Vermiform appendix (tissue), 1 donor: Measurements from ENCODE around the genes KCNH6 and PRR29.

DNA sequence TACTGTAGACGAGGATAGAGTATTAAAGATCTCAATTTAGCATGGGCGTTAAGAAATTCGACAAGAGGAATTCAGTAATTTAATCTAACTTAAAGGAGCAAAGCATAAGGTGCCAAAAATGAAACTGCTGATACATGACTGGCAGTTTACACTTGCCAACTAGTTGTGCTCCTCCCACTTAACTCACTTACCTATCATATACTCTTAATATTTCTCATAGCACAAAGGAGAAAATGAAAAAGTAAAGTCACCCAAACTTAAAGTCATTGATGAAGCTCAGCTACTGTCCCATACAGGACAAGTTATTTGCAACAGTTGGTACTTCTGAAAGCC is 1.1 kb downstream of the MED13 start:
- PRO-cap = unidirectional peak, plus-strand start at position 266 of the sequence

GRCh38 chr17:62066134-62066428 is 1.0 kb upstream of the MED13 start:
- PRO-cap = no peak

GRCh38 chr17:62543485-62544514 is 65.2 kb downstream of the TLK2 start:
- PRO-cap = no peak

GRCh38 chr17:62626575-62627612 is 576 bp upstream of the MRC2 start:
- PRO-cap = bidirectional peak, plus-strand start at chr17:62626869, minus-strand start at chr17:62626802; bidirectional peak, plus-strand start at chr17:62627125, minus-strand start at chr17:62626988; bidirectional peak, plus-strand start at chr17:62627391, minus-strand start at chr17:62627299; bidirectional peak, plus-strand start at chr17:62627673, minus-strand start at chr17:62627520

DNA sequence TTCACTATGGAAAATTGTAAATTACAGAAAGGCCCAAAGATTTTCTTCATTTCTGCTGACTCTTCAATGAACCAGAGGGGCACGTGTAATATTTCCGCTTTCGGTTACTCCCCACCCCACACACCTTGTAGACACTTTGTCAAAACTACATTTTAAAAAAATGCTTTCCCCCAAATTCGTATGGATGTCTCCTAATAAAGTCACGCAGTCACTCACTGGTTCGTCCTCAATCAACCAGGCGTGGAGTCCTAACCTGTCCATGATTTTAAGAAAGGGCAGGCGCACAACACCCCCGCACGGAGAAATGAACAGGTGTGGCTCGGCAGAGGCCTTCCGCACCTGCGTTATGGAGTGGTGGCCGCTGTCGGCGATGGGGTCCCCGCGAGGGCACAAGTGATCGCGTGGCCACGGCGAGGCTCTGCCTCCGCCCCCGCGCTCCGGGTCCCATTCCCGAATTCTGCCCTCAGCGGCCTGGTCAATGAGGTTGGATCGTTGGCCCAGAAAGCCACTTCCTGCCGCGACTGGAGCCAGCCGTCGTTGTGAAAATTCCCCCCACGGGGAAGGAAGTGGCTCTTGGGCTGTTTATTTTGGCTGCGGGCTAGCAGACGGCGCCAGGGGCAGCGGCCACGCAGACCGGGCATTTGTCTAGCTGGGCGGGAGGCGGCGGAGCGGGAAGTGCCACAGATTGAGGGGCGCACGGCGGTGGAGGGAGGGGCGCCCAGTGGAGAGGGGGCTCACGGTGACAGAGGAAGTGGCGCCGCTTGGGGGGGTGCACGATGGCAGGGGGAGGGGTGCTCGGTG is 24.7 kb downstream of the MRC2 start:
- PRO-cap = bidirectional peak, plus-strand start at position 604 of the sequence, minus-strand start at position 539 of the sequence

DNA sequence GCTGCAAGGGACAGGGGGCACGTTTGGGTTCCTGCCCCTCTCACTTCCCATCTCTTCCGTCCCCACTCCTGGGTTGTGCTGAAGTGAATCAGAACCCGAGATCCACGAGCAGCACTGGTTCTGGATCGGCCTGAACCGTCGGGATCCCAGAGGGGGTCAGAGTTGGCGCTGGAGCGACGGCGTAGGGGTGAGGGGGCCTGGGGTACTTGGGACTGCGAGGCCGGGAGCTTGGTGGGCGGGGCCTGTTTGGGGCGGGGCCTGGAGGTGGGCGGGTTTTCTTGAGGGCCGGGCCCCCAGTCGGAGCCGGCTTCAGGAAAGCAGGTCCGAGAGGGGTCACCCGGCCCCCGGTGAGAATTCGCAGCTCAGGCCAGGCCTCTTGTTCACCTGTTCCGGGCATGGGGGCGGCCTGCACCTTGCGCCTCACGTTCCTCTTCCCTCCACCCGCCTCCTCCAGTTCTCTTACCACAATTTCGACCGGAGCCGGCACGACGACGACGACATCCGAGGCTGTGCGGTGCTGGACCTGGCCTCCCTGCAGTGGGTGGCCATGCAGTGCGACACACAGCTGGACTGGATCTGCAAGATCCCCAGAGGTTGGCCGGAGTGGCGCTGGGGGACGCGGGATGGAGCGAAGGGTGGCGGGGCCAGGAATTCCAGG is 52.4 kb downstream of the MRC2 start:
- PRO-cap = no peak

DNA sequence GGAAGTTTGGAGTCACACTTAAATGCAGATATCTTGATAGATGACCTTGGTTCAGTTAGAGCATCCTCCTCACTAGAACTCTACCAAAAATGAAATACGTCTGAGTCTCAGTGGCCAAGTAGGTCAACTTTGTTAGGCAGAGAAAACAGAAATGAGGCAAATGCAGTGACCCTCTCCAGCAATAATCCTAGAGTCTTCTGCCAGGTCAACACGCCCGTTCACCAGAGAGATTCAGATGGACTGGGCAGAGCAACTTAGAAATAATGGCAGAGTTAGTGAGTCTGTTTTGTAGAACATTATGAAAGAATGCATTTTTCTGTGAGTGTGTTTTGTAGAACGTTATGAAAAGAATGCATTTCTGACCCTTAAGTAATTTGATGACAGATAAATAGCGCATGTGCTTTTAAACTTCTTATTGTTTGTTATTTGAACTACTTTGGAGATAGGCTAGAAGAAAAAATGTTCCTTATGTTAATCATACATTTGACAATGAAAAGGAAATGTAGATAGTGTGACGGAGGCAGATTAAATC is 48.1 kb downstream of the MARCHF10 start:
- PRO-cap = no peak

DNA sequence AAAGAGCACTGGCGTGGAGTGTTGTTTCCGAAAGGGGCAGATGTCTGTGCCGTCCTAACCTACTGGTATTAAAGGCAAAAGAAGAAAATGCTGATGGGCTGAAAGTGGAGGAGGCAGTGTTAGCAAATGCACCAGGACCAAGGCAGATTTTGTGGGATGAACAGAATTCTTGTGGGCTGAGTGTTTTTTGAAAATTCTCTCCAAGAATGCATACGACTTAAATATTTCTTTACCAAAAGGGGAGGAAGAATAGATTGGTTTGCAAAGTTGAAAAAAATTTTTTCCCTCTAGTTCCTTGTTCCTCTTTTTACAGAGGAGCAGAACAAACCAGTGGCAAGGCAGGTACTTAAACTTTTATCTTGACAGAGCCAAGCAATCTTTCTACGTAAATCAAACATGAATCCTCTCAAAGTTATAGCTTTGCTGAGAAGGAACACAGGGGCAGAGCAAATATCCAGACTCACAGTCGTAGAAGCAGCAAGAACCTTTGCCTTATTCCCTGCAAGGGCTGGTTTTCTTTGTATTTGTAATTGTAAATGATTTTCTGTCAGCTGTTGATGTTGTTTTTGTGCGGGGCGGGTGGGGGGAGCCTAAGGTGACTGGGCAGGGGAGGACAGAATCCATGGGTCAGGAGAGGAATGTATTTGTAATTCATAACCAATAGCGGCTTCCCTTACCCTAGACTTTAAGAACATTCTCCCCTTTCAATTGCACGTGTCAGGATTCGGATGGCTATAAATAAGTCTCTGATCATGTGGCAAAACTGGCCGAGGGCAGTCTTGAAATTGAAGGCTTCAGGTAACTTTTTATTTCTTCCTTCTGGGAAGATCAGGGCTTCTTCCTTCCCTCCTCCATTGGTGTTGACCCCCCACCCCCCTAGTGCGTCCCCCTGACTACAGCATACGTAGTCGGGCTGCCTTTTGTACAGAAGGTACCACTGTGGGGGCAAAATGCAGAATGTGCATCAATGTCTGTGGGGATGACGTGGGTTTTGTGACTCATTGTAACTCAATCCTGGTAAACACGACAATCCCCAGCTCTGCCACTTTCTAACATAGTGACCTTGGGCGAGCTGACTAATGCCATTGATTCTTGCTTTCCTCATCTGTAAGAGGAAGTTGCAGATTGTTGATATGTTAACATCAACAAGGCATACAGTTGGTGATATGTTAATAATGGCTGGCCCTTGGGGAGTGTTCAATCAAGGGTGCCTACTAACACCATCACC is 16.4 kb downstream of the MARCHF10 start:
- PRO-cap = no peak

- PRO-cap = no peak
These were observed 151.0 kb downstream of the TANC2 start for GRCh38 chr17:63116851-63117560.

GRCh38 chr17:63522893-63523658 is at the start of gene KCNH6:
Gene KCNH6 (plus strand): TSS chr17:63523358.
- PRO-cap = unidirectional peak, plus-strand start at chr17:63523358

DNA sequence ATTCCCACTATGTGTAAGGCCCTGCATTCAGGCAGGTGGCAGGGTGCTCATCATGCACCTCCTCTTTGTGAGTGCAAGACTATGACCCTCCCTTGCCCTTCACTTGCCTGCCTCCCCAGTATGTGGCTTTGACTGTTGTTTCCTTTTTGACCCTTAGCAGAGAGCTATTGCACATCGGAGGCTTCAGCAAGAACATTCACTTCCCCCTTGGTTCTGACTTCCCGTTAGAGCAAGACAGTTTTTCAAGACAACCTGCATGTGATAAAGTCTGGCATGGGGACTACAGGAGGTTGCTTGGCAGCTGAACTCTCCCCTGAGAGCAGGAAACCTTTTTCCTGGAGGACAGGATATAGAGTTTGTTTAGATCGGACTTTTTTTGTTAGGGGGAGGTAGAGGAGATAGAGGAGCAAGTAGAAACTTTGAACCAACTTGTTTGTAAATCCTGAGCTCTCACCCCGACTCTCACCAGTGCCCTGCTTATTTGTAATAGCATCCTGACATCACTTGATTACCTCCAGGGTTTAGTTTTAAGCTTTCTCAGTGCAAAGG is 34.3 kb downstream of the LIMD2 start:
- PRO-cap = no peak

- PRO-cap = no peak
These were observed 29.8 kb downstream of the LIMD2 start for GRCh38 chr17:63670081-63670548.

DNA sequence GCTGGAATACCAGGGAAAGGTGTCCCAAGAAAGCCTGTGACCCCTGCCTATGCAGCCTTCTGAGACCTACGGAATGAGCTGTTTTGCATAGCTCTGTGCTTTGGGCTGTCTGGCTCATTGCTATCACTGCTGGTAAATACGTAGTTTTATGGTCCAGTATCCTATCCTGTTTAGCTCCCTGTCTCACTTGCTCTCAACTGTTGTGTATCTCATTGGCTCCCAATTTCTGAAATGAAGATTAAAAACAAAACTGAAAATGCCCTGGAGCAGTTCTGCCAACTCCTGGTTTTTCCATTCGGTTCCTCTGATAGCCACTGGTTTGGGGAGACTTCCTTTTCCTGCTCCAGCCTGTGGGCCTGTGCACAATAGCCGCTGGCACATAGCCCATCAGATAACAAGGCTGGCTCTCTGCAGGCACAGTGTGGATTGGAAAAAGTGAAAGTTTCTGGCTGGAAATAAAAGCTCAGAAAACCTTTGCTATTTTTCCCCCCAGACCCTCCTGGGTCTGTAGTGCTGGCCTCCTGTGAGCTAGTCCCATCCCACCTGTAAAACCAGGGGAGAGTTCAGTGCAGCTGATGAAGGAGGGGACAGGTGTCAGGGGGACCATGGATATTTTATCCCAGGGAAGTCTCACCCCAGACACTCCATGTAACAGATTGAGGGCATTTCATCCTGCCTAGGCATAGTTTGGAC is 24.0 kb downstream of the LIMD2 start:
- PRO-cap = no peak

- PRO-cap = no peak
These were observed 6.3 kb downstream of the LIMD2 start for GRCh38 chr17:63693349-63694266.

- PRO-cap = no peak
These were observed 10.2 kb upstream of the STRADA start for GRCh38 chr17:63751831-63752149.

- PRO-cap = no peak
These were observed 431 bp upstream of the FTSJ3 start for GRCh38 chr17:63827960-63828227.

DNA sequence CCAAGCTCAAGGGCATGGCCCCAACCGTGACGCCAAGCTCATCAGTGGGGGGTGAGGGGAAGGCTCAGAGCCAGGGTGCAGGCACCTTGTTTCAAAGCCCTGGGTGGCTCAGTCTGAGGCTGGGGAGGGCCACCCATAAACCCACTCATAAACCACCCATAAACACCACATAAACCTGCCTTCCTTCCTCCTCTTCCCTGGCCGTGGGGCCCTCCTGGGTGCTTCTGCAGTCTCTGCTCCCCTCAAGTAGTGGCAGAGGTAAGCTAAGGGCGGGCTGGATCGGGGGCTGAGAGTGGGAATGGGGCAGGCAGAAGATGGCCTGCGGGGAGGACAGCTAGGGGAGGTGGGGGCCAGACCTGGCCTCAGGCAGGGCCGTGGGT is 14.4 kb upstream of the CD79B start:
- PRO-cap = unidirectional peak, plus-strand start at position 111 of the sequence

- PRO-cap = no peak
These were observed at the start of gene PRR29 for GRCh38 chr17:63997626-63998821. Gene PRR29 (plus strand): TSS chr17:63998351.

- PRO-cap = no peak
These were observed 4.0 kb downstream of the PRR29 start for GRCh38 chr17:64001762-64002896.

- PRO-cap = bidirectional peak, plus-strand start at chr17:64016655, minus-strand start at chr17:64016609
These were observed 4.0 kb downstream of the ICAM2 start for GRCh38 chr17:64016463-64016903.